Tibial nerve (tissue), 3 donors: ENCODE measurements around the gene GPC4.

DNA sequence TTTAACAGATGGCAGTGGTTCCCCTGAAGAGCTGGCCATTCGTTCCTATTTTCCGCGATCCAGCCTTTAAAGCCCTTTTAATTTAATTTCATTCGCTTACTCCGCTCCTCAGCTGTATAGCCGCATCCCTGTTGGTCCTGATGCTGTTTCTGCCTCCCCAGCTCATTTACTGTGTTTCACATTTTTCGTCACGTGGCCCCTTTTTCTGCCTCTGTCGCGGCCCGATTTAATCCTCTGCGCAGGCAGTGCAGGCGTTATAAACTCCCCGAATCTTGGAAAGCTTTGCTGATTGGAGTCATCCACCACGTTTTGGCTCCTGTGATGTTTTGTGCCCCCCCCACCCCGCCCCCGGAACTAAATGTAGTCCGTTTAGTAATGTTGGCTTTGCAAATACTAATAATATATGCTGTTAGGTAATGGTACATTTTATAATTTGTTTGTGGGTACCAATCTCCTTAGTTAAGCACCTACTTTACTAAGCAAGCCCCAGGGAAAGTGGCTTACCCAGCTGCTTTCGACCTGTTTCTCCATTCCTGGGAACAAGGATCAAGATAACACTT, 435 bp downstream of the UTP14A start:
- PRO-cap, result no peak
- RAMPAGE, long total RNA, 3 experiments, result no peak in any of the 3 experiments

DNA sequence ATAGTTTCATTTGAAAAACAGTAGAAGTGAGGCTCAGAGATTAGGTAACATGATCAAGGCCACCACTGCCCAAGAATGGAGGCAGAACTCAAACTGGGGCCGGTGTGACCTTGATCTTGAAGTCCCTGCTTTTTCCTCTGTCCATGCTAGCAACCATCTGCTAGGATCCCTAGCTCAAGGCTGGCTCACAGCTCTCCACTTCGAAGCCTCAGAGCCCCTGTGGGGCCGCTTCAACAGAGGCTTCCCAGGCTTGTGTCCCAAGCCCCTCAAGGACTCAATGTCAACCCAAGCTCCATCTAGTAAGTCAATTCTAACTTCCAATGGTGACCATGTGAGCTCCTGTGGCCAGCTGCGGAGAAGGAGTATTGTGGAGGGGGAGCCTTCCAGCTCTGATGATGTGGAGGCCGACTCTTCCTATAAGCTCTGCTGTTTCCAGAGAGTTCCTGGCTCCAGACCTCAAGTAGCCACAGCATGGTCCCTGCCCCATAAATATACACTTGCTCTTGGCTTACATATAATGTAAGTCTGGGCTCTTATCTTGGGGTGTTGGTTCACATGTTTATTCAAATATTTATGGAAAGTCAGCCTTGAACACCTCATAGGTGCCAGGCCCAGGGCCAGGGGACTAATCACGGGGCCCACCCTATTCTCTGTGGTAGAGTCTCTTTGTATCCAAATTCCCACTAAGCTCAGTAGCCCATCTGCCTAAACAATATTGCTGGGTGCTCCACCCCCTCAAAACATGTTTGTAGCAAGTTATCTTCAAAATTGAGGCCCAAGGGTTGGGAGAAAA, 14.8 kb downstream of the ELF4 start:
- PRO-cap, result no peak
- RAMPAGE, long total RNA, 3 experiments, result no peak in any of the 3 experiments

- PRO-cap, result no peak
- RAMPAGE, long total RNA, 3 experiments, result no peak in any of the 3 experiments
Observed at GRCh38 chrX:130129642-130130416, 19.5 kb upstream of the ELF4 start.

DNA sequence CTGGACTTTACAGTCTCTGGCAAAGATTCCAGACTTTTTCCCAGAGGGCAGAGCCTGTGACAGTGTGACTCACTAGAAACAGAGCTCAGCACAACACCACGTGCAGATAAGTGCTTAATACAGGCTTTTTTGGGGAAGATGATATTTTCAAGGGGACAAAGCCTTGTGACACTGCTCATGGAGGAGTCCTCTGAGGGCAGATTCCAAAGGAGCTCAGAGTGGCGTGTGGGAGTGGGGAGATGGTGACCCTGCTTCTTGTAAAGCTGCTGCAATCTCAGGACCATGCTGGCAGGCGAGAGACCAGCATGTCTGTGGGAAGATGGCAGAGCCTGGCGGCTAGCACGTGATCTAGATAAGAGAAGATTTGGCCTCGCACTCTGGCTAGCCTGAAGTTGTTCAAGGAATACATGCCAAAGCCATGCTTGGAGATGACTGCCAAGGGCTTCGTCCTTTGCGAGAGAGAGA, 2.4 kb downstream of the RAB33A start:
- PRO-cap, result no peak
- RAMPAGE, long total RNA, 3 experiments, result no peak in any of the 3 experiments

DNA sequence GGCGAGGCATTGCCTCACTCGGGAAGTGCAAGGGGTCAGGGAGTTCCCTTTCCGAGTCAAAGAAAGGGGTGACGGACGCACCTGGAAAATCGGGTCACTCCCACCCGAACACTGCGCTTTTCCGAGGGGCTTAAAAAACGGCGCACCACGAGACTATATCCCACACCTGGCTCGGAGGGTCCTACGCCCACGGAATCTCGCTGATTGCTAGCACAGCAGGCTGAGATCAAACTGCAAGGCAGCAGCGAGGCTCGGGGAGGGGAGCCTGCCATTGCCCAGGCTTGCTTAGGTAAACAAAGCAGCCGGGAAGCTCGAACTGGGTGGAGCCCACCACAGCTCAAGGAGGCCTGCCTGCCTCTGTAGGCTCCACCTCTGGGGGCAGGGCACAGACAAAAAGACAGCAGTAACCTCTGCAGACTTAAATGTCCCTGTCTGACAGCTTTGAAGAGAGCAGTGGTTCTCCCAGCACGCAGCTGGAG, 56.1 kb upstream of the ENOX2 start:
- PRO-cap, result no peak
- RAMPAGE, long total RNA, 3 experiments, result no peak in any of the 3 experiments

- PRO-cap, result no peak
- RAMPAGE, long total RNA, 3 experiments, result no peak in any of the 3 experiments
Observed at GRCh38 chrX:132025160-132025532, 2.0 kb downstream of the STK26 start.

GRCh38 chrX:132206290-132206706, 12.9 kb downstream of the RAP2C start:
- PRO-cap, result no peak
- RAMPAGE, long total RNA, 3 experiments, result no peak in any of the 3 experiments

- PRO-cap, result no peak
- RAMPAGE, long total RNA, 3 experiments, result no peak in any of the 3 experiments
Observed at GRCh38 chrX:132411003-132411507, 77.8 kb downstream of the MBNL3 start.

- PRO-cap, result bidirectional peak, plus-strand start at chrX:132489385, minus-strand start at chrX:132489379
- RAMPAGE, long total RNA, 3 experiments, result start-site peak on the minus strand in 2 of 3 experiments, at chrX:132489893-132490035 at its widest, 24 to 26 reads per replicate
Observed at GRCh38 chrX:132489215-132490128, 634 bp upstream of the MBNL3 start.

GRCh38 chrX:132490129-132490383, 1.2 kb upstream of the MBNL3 start:
- PRO-cap, result no peak
- RAMPAGE, long total RNA, 3 experiments, result no peak in any of the 3 experiments

GRCh38 chrX:132648639-132648959, 159.8 kb upstream of the MBNL3 start:
- PRO-cap, result no peak
- RAMPAGE, long total RNA, 3 experiments, result no peak in any of the 3 experiments

DNA sequence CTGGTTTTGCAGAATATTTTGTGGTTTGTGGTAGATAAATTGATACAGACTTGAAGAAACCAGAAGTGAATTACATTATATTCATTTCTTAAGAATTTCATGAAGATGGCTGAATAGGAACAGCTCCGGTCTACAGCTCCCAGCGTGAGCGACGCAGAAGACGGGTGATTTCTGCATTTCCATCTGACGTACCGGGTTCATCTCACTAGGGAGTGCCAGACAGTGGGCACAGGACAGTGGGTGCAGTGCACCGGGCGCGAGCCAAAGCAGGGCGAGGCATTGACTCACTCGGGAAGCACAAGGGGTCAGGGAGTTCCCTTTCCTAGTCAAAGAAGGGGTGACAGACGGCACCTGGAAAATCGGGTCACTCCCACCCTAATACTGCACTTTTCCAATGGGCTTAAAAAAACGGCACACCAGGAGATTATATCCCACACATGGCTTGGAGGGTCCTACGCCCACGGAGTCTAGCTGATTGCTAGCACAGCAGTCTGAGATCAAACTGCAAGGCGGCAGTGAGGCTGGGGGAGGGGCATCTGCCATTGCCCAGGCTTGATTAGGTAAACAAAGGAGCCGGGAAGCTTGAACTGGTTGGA, 51.2 kb upstream of the HS6ST2 start:
- PRO-cap, result no peak
- RAMPAGE, long total RNA, 3 experiments, result no peak in any of the 3 experiments

DNA sequence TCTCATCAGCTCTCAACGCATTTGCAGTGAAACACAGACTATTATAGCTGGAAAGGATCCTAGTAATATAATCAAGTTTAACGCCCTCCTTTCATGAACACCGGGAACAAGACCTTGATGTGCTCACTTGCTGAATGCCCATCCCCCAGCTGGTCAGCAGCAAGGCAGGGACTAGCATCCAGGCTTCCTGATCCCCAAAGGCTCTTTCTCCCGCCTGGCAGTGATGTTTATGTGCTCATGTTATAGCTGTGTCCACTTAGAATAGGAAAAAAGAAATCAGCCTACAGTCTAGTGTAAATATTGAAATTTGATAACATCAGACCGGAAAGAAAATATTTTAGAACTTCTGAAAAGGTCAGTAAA, 24.6 kb downstream of the GPC4 start:
- PRO-cap, result no peak
- RAMPAGE, long total RNA, 3 experiments, result no peak in any of the 3 experiments

DNA sequence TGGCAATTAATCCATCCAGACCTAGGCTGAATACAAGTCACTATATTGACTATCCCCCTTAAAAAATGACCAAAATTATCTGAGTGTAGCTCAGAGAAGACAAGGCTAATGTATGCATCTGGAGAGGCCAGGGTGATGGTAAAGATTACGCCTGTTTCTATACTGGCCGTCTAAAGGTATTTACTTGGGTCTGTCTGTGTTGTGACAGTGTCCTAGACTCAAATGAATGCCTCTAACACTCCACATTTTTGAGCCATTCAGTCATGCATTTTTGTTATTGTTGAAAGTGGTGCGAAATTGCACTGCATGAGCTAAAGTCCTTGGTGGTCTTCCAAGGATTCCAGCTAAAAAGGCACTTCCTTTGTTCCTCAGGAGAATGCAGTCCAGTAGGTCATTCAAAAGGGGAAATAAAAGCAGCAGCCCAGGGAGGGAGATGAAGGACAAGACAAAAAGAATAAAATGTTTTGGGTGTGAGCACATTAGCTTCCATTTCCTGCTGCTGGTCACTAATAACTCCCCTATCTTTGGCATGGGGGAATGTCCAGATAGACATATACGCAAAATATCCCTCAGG, 3.1 kb downstream of the GPC4 start:
- PRO-cap, result no peak
- RAMPAGE, long total RNA, 3 experiments, result no peak in any of the 3 experiments

DNA sequence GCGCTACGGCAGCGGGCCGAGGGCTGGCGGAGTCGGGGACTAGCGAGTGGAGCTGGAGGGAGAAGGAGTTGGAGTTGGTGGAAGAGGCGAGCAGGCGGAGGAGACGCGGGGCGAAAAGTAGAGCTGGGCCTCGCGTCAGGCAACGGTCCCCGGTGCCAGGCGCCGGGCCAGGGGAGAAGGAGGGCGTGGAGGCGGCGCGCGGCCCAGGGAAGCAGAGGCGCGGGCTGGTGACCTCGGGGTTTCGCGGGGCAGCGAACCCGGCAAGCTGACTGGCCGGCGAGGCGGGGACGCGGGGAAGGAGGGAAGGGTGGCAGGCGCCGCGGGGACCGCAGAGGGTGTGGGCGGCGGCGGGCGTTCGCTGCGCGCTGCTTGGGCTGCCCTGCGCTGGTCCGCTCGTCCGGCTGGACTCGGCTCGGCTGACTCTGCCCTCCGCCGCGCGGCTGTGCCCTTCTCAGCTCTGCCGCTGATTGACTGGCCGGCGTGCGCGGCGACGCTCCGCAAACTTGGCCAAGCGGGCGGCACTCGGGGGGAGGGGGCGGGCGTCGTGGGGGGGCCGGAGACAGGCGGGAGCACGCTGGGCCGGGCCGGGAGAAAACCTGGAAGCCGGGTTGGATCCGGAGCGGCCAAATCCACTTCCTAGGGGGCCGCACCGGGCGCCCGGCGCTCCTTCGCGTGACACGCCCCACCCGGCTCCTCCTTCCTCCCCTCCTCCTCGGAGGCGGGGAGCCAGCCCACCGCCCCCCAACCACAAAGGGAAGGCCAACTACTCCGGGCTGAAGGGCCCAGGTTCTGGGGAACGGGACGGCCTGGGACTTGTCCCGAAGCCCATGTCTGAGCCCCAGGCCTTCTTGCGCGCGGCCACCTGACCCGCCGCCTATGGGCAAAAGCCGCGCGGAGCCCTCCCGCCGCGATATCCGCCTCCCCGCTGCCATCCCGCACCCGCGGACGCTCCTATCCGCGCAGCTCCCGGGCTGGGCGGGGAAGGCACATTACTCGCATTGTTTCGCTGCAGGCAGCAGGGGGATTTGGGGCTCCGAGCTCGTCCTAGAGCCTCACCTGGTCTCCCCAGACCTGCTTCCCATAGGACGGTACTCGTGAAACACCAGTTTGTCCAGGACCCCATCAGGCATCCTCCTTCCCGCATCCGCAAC, at the start of gene GPC4:
TSS of gene GPC4 (minus strand) at position 473 of the 1,151 bp plus-strand sequence.
- PRO-cap, result bidirectional peak, plus-strand start at position 785 of the sequence, minus-strand start at position 442 of the sequence
- RAMPAGE, long total RNA, 3 experiments, result start-site peak on the minus strand in 1 of 3 experiments, centred at position 230 of the sequence, 38 reads per replicate

DNA sequence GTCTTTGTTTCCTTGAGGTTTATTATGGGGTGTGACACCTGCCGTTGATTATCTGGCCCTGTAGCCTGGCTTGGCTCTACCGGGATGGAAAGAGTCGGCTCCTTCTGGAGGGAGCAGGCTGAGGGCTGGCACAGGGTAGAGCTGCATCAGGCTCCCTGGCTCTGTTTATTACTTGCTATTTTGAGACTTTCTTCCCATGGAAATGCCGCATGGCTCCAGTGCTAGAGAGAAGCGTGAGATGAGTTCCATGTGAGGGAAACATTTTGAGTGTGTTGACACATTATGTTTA, 80.7 kb upstream of the GPC4 start:
- PRO-cap, result no peak
- RAMPAGE, long total RNA, 3 experiments, result no peak in any of the 3 experiments

- PRO-cap, result no peak
- RAMPAGE, long total RNA, 3 experiments, result no peak in any of the 3 experiments
Observed at GRCh38 chrX:133543938-133544659, 128.8 kb upstream of the GPC4 start.

DNA sequence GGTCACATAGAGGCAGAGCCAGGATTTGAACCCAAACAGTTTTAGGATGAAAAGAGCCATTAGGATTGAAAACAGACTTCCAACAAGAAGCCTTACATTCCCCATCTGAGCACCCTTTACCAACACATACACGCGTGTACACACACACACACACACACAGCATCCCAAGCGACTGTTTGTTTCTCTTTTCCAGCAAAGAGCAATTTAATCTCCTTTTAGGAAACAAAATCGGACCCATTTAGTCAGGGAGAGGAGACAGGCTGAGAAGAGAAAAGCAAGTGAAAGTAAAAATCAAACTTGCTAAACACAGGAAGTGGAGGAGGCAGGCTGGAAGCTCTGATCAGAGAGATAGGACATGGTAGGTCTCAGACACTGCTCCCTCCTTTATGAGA, 62.4 kb downstream of the GPC3 start:
- PRO-cap, result no peak
- RAMPAGE, long total RNA, 3 experiments, result no peak in any of the 3 experiments

DNA sequence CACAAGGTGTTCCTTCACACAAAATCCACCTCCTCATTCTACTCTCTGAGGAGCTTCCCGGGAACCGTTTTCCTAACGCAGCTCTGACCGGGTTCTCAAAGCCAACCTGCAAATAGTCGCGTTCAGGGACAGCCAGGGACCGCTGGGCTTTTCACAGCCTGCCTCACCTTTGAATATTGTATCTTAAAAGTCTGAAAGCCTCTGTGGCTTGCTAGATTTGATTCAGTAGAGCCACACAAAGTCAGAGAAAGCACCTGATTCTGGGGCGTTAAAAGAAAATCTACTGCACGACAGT, 726 bp upstream of the GPC3 start:
- PRO-cap, result no peak
- RAMPAGE, long total RNA, 3 experiments, result no peak in any of the 3 experiments

DNA sequence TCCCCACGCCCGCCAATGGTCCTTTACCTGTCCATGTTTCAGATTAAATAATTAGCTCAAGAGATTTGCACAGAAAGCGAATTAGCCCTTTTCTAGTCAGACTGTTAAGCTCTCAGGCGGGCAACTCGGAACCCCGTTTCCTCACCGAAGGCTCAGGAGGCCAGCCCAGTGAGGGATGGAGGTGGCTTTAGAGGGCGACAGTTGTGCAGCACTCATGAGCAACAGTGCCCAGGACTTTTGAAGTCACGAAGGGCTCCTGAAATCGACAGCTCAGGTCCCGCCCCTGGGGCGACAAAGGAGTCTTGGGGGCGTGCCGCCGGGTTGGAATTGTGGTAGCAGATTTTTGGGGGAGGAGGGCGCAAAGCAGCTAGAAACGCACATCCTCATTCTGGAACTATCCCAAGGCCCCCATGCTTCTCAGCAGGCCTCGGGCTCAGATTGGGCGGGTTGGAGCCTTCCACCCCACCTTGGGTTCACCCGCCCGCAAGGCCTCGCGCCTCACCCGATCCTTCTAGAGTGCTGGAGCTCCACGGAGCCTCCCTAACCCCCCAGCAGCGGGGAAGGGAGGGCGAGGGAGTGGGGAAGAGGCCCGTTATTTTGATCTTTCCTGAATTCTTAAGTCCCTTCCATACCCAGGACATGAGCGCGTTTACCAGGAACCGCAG, 85.5 kb downstream of the HPRT1 start:
- PRO-cap, result no peak
- RAMPAGE, long total RNA, 3 experiments, result no peak in any of the 3 experiments